ENCODE measurements around the genes UBR1 and ELL3.

GRCh38 chr15:41881401-41882483 lies 12.1 kb downstream of the SPTBN5 start:
- RRBS = 13% methylated on average over 7 of the region's 80 CpGs

- RRBS = no CpG with 5 or more reads among the region's 22 CpGs
Observed at GRCh38 chr15:41897175-41898259, 3.7 kb upstream of the SPTBN5 start.

- RRBS = no CpG with 5 or more reads among the region's 6 CpGs
Observed at GRCh38 chr15:41918444-41919072, 24.7 kb upstream of the SPTBN5 start.

GRCh38 chr15:41936499-41937605 lies 35.5 kb downstream of the EHD4 start:
- RRBS = 96% methylated on average over 5 of the region's 20 CpGs

- RRBS = no CpG with 5 or more reads among the region's 17 CpGs
Observed at GRCh38 chr15:41971069-41971915, 1.1 kb downstream of the EHD4 start.

DNA sequence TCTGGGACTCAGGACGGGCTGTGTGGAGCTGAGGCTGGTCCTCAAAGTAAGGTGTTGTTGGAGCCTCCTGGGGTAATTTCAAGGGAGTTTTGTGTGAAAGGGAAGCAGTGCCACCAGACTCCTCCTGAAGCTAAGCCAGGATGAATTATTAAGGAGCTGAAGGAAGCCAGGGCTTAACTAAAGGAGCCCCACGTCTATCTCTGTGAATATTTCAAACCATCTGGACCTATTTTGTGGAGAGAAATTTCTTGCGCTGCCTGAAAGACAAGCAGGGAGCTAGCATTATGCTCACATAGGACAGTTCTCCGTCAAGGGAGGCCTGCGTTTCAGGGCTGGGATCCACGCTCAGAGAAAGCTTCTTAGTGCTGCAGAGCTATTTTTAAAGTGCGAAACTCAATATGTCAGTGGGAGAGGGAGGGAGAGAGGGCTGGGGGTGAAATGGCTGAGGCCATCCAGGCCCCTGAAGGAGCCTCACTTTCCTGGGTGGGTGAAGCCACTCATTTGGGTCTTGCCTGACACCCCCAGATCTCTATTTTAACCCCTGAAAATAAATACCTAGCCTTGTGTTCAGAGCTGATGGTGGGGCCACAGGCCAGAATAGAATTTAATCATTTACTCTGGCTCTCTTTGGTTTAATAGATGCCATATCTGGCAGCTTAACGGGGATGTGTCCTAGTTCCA lies 30.0 kb upstream of the PLA2G4E start:
- RRBS = no CpG with 5 or more reads among the region's 8 CpGs

DNA sequence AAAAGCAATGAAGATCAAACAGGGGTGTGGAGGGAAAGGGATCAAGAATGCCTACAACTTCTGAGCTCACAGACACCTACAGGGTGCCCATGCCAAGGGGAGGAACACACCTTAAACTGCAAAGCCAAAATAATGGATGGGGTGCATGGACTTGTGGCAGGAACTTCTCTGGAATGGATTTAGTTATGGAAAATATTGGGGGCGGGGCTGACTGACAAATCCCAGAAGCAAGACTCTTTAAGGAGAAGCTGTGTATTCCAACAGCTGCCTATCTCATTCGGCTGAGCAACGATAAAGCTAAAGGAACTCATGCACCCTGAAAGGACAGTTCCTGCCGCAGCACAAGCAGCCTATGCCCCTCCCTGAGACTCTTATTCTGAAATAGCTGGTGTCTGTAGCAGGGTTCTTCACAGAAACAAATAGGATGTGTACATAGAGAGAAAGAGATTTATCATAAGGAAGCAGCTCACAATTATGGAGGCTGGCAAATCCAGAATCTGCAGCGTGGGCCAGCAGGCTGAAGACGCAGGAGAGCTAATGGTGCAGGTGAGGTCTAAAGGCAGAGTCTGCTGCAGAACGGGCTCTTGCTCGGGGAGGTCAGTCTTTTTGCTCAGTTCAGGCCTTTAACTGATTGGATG lies 24.5 kb upstream of the PLA2G4D start:
- RRBS = no CpG with 5 or more reads among the region's 8 CpGs

DNA sequence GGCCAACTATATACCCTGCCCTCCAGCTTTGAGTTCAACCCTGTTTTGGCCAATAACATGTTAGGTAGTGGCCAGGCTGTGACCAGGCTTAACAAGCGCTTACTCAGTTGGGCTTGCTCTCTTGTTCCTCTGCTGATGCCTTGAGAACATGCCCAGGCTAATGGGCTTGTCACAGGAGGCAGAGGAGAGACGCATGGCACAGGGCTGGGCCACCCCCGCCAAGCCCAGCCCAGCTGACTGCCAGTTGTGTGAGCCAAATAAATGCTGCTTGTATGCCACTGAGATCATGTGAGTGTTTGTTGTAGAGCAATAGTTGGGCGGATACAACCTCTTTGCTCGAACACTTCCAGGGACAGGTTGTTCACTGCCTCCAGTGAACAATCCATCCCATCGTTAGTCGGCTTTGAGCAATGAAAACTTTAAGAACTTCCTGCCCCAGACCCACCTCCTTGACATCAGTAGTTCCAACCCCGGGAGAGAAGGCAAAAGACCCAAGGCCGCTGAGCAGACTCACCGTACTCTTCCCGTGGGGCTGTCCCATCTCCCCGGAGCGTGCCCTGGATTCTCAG lies 4.2 kb downstream of the PLA2G4F start:
- RRBS = 88% methylated on average over 5 of the region's 13 CpGs

- RRBS = no CpG with 5 or more reads among the region's 32 CpGs
Observed at GRCh38 chr15:42273772-42274637, 772 bp upstream of the TMEM87A start.

DNA sequence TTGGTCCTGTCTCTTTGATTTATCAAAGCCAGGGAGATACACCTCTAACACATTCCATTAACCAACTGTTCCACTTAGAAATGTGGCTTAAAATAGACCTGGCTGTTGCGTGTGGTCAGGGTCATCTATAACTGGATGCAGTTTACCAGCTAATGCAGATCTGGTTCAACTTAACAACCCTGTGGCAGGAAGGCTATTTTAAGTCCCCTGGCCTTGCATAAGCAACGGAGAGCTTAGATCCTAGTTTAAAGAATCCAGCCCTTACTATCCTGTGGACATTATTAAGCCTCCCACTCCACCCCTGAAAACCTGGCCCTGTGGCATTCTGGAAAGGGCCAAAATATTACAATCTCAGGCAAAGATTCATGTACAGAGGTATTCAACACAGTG lies 28.0 kb upstream of the CAPN3 start:
- RRBS = no CpG with 5 or more reads among the region's 2 CpGs

DNA sequence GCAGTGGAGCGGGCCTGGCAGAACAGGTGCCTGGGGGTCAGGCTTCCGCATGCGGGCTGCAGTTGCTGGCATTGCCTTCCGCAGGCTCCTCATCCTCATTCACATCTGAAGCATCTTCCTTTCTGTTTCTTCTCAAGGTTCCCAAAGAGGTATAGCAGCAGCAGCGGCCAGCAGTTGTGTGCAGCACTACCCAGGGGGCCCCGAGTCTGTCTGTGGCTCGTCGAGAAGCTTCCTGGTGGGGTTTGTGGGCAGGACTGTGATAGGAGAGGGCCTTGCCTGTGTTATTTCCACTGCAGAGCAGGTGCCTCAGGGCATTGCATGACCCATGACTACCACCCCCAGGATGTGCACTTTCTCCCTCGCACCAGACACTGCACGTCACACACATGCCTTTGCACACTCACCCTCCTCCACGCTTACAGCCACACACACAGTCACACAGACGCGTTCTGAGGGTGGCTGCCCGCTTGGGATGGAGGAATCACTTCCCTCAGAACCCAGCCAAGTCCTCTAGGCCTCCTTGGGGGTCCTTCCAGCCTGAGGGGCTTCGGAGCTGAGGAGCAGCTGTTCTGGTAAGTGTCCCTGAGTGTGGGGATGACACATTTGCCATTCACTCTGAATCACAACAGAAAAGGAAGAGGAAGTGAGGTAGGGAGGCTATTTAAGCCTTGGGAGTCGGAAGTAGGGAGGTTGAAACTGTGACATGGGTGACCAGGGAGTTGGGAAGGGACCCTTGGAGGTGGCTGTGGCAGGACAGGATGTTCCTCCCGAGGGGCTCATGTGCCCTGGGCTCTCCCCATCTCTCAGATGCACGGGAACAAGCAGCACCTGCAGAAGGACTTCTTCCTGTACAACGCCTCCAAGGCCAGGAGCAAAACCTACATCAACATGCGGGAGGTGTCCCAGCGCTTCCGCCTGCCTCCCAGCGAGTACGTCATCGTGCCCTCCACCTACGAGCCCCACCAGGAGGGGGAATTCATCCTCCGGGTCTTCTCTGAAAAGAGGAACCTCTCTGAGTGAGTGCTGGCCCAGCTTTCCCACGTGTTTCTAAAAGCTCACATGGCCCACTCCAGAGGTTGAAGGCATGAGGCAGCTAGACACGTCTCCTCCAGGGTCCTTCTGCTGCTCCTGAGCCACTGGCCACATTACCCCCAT lies 43.1 kb downstream of the CAPN3 start:
- RRBS = no CpG with 5 or more reads among the region's 29 CpGs

DNA sequence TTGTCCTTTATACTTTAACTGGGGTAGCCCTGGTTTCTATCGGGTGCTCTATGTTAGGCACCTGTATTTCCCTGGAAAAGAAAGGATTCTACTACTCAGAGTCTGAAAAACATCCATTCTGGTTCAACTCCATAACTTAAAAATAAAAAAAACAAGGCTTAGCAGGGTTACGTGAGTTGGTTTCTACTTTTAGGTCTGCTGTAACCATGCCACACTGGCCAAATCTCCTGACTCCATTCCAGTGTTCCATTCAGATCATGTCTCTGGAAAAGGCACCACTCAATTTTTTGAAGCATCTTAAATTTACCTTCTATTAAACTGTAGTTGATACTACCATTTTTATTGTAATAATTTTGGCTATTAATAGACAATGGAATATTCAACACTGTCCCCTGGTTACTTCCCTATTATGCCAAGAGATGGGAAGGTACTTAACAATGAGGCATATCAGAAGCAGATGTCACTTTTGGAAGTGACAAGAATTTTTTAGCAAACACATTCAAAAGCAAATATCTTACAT lies 62.1 kb downstream of the CAPN3 start:
- RRBS = no CpG with 5 or more reads among the region's 2 CpGs

DNA sequence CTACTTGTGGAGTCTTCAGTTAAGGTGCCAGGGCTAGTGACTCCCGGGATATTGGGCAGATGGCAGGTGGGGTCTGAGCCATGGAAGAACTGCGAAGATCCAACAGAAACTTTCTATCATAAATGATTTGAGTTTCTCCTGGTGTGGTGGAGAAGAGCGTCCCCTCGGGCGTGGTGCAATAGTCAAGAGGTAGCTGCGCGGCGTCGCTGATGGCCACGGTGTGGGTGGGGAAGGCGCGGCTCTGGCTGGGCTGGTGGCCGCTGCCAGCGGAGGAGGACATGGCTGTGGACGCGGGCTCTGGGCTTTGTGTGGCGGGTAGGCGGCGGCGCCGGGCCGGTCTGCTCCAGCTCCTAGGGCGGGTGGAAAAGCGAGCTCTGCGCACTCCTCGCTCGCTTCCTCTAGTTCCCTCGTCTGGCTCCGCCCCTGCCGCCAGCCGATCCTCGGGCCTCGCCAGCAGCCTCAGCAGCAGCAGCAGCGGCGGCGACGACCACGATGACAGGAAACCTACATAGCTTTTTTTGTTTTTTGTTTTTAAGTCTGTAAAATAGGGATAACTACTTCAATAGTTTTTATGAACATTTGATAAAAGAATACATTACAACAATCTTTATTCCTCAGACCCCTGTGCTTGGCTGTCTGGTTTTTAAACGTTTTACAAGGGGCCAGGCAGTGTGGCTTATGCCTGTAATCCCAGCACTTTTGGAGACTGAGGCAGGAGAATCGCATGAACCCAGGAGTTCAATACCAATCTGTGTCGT lies 6.0 kb downstream of the STARD9 start:
- RRBS = 4% methylated on average over 5 of the region's 41 CpGs

- RRBS = no CpG with 5 or more reads among the region's 3 CpGs
Observed at GRCh38 chr15:42890425-42890999, 30.1 kb downstream of the TTBK2 start.

DNA sequence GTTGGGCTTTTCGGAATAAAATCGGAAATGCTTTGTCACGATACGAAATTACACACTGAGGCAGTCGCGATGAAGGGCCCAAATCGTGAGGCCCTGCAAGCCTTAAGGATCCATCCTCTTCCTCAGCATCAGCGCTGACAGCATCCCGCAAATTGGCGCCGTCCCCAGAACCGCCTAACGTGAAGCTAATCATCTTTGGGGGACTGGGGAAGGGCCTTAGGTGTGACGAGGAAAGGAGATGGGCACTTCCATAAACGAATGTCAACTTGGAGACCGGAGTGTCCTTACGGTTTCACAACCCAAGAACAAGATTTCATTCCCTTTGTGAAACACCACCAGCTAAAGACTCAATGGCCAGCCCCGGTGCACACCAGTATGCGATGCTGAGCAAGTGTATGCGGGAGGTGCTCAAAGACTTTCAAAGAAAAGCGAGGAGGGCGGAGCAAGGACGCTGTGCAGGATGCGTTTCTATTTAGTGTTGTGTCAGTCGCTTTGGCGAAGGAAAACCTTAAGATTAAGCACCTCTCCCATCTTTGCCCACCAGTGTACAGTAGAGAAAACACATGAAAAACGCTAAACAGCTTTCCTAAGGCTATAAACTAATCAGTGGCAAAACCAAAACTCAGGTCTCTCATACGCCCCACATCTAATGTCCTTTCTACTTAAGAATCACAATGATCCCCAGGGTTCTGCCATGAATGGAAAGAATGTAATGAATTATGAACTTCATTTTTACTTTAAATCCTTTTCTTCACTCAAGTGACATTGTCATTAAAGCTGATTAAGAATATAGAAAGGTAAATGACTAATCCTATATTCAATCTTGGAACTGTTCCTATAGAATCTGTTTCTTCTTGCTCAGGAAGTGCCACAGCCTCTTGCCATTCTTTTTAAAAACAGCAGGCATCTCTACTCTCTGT lies 906 bp upstream of the TTBK2 start:
- RRBS = 7% methylated on average over 3 of the region's 28 CpGs

DNA sequence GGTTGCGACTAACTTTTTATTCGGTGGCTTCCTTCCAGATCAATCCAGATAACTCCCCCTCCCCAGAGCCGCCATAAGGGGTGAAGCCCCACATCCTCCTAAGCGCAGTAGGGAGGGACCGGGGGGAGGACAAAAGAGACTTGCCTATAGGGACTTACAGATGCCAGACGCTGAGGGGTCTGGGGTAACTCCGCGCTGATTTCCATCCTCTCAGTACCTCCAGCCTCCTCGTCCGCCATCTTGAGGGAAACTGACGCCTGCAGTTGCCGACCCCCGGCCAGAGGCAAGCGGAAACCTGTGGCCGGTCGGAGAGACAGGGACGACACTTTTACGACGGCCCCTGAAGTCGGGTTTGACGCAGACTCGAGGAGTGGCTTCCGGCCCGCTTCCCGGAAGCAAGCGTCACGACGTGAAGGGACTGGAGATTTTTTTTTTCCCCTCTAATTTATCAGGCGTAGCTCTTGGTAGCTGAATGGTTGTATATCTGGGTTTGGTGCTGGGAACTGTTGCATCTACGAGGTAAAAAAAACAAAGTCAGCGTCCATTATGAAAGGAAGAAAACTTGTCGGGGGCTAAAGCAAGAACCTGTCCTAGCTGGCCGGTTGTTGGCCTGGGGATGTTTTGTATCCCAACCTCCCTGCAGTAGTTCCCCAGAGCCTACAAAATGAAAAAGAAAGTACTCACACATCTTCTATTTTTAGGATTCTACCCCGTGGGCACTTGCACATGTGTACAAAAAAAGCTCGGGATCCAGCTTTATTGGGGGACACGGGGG lies at the start of gene UBR1:
Gene UBR1 (minus strand): TSS at position 255 of the 775 bp plus-strand sequence.
- RRBS = 1% methylated on average over 9 of the region's 36 CpGs

DNA sequence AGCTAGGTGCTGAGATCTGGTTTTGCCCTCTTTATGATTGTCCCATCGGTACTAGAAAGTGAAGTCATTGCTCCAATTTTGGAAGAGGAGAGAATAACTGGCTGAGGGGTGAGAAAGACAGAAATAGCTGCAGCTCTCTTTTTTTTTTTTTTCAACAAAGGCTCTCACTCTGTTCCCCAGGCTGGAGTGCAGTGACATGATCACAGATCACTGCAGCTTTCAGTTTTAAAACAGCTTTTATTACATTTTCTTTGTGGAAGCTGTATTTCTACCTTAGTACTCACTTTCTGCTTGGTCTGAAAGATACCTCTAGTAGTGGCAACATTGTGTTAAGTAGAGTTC lies 18.1 kb downstream of the ZSCAN29 start:
- RRBS = no CpG with 5 or more reads among the region's 1 CpG

DNA sequence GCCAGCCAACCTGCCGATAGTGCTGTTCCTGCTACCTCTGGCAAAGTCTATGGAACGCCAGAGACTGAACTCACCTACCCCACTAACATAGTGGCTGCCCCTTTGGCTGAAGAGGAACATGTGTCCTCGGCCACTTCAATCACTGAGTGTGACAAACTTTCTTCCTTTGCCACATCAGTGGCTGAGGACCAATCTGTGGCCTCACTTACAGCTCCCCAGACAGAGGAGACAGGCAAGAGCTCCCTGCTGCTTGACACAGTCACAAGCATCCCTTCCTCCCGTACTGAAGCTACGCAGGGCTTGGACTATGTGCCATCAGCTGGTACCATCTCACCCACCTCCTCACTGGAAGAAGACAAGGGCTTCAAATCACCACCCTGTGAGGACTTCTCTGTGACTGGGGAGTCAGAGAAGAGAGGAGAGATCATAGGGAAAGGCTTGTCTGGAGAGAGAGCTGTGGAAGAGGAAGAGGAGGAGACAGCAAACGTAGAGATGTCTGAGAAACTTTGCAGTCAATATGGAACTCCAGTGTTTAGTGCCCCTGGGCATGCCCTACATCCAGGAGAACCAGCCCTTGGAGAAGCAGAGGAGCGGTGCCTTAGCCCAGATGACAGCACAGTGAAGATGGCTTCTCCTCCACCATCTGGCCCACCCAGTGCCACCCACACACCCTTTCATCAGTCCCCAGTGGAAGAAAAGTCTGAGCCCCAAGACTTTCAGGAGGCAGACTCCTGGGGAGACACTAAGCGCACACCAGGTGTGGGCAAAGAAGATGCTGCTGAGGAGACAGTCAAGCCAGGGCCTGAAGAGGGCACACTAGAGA lies 6.6 kb downstream of the MAP1A start:
- RRBS = no CpG with 5 or more reads among the region's 8 CpGs

DNA sequence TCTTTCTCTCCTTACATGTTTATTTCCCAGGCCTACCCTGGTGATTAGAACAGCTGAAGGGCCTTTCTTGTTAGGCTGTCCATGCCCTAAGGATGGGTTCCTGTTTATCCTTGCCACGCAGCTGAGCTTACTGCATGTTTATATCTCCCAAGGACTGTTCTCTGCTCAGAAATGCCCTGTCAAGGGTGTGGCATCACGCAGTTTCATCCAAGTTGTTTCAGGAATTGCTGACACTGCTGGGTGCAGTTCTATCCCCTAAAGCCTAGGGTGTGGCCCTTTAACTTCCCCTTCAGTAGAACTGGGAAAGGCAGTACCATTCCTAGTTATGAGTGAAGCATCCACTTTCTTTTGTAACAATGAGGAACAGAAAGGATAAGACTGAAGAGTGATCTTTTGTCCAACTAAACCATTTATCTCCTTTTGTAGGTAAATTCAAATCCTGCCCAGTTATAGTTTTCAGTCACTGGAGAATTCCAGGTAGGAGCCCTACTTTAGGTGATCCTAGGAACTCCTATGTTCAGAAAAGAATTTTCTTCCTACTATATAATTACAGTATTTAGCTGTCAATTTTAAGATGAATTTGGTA lies 4.9 kb downstream of the ELL3 start:
- RRBS = no CpG with 5 or more reads among the region's 2 CpGs

GRCh38 chr15:43776788-43777914 lies at the start of gene ELL3:
TSS of gene ELL3 (minus strand) at chr15:43776966.
- RRBS = 4% methylated on average over 17 of the region's 69 CpGs